Calu3 (cell line): ENCODE results near the genes CBX6, APOBEC3B and MIEF1.

DNA sequence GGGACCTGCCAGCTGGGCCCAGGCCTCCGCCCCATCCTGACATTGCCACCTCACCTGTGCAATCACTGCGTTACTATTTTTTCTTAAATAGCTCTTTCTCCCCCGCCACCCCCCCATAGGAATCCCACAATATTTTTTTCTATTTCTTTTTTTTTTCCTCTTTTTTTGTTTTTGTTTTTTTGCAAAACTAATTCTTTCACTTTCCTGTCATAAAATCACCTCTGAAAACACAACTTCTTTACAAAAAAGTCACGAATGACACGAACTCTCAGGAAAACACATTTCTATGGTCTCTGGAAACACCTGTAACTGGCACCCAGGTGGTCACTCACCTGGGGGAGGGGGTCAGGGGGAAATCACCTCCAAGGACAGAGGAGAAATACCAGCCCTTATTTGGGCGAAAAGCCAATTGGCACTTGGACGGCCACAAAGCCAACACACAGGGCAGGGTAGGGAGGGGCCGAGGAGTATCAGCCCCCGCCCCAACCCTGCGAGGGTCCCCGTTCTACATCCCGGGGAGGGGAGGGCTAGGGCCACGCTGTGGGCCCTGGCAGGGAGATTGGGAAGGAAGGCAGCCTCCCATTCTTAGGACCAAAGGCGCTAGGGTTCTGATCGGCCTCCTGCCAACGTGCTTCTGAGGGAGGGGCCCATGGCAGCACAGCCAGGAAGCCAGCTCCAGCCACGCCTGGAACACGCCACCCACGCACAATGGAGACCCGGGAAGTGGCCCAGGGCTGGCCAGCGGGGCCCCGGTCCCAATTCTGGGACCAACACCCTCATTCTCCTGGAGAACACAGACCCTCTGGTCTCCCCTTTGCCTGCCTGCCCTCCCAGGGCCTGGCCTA lies 7.7 kb downstream of the CBX6 start:
- PRO-cap = no peak

DNA sequence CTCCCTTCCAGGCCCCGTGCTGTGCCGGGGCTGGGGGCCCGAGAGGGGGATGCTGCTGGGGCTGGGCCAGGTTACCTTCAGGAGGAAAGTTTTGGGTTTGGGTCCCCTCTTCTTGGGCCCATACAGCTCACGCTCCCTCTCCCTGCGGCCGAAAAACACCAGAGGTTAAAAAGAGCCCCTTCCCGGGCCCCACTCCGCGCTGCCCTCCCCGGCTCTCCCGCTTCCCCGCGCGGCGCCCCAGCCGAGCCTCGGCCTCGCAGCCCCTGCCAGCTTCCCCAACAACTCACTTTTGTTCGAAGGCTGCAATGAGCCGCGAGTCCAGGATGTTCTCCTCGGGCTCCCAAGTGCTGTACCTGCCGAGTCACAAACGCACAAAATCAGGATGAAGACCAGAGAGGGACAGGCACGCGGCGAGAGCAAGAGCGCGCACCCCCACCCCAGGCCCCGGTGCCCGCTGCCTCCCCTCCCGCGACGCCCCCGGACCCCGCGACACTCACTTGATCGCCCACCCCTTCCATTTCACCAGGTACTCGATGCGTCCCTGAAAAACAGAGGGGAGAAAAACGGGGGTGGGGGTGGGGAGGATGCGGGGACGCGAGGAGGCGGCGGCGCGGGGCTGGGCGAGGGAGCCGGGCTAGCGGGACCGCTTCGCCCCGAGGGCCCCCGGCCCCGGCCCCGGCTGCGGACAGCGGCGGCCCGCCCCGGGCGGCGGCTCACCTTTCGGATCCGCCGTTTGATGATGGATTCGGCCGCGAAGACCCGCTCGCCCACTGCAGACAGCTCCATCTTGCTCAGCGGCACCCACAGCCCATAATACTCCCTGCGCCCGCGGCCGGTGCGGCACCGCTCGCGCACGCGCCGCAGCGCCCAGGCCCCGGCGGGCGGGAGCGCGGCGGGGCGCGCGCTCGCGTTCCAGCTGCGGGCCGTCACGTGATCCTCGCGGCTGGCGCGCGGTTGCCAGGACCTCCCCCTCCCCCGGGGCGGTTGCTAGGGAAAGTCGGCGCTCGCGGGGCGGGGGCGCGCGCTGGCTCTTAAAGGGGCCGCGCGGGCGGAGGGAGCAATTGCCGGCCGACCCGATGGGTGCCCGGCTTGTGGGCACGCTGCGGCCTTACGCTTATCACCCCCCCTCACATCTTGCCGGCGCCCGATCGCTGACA lies at the start of gene CBX6:
TSS of gene CBX6 (minus strand) at position 812 of the 1,157 bp plus-strand sequence.
- PRO-cap = bidirectional peak, plus-strand start at position 1,060 of the sequence, minus-strand start at position 812 of the sequence

- PRO-cap = no peak
These were observed 7.5 kb downstream of the APOBEC3A start for GRCh38 chr22:38964744-38965463.

DNA sequence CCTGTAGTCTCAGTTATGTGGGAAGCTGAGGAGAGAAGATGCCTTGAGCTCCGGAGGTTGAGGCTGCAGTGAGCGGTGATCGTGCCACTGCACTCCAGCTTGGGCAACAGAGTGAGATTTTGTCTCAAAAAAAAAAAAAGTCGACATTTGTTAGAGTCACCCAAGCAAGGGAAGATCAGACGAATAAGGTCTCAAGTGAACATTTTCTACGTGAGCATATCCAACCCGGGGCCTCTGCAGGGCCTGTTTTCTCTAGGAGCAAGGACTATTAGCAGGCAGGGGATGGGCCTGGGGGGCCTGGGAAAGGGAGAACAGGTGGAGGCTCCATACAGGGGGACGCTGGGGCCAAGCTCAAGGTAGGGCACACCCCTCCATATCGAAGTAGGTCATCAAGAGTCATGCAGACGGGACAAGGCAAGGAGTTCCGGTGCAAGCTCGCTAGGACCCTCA lies 9.0 kb upstream of the APOBEC3B start:
- PRO-cap = no peak

GRCh38 chr22:38981907-38982789 lies at the start of gene APOBEC3B:
Gene APOBEC3B (plus strand): TSS chr22:38982347.
- PRO-cap = bidirectional peak, plus-strand start at chr22:38982410, minus-strand start at chr22:38982268

DNA sequence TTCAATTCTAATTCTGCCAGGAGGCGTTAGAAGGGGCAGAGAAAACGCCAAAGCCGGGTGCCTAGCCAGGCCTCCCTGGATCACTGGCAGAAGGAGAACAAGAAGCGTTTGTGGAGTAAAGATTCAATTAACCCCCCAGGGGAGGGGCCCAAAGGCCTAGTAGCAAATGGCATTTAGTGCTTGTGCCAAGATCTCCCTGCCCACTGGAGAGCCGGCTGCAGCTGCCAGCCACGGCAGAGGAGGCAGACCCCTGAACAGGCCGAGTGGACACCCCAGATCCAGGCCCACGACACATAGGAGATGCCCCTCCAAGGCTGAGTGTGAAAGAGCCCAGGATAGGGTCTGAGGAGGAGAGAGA lies 7.0 kb downstream of the PDGFB start:
- PRO-cap = no peak

DNA sequence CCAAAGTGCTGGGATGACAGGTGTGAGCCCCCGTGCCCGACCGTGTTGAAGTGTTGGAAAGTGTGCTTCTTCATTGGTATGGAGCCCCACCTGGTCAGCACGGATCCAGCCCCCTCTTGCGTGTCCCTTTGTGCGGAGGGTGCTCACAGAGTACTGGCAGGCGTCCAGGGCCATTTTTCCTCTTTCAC lies 37.2 kb downstream of the RPL3 start:
- PRO-cap = no peak

DNA sequence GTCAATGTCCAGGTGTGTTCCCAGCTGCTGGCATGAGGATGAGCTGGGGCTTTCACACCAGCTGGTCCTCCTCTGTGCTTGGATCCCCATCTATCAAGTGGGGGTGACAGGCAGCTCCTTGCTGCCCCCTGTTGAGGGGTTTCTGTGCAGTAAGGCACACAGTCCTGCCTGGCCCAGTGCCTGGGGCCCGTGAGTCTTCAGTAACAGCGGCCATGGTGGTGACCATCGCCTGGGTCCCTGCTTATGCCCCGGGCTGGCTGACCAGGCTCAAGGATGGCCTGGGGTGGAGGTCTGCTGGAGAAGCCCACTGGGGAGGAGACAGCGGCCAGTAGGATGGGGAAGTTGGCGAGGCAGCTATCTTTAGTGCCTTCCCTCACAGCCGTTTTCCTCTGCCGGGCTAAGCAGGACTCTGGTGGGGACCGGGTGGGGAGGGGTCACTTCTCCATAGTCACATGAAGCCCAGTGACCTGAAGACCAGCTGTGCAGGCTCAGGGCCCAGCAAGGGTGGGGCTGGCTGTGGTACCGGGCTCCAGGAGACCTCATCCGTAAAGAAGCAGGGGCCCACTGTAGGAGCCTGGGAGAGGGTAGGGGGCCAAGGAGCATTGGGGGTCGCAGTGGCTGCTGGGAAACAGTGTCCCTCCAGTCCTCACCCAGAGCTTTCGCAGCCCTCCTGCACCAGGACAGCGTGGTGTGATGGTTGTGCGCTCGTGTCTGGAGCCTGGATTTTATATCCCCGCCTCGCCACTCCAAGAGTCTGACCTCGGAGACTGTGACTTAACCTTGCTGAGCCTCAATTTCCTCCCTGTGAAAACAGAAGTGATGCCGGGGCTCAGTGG lies 12.4 kb downstream of the RPL3 start:
- PRO-cap = no peak

DNA sequence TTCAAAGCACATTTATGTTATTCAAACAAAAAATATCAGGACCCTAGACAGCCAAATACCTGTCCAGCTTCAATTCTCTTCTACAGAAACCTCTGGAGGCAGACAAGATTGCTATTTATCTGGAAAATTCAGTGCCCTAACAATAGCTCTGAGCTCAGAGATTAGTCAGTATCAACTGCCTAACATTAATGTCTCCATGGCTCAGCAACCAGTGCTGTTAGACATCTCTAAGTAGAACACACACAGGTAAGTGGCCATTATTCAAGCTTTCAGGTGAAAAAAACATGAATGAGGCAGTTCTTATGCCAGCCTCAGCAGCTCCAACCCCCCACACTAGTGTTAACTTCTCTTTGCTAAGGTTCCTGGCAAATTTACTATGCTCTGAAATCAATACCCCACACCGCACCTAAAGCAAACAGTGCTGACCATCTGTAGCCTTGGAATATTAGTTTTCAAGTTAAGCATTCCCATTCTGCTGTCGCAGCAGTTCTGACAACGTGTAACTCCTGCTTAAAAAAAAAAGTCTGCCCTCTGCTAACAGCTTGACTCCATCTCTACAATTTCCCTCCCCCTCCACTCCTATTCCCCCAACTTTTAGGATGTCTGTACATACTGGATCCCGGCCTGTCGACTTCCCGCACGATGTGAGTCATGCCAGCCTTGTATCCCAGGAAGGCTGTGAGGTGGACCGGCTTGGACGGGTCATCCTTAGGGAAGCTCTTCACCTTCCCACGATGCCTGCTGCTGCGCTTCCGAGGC lies 1.5 kb downstream of the RPL3 start:
- PRO-cap = no peak

GRCh38 chr22:39318546-39318884 lies 908 bp downstream of the RPL3 start:
- PRO-cap = bidirectional peak, plus-strand start at chr22:39319045, minus-strand start at chr22:39318751

DNA sequence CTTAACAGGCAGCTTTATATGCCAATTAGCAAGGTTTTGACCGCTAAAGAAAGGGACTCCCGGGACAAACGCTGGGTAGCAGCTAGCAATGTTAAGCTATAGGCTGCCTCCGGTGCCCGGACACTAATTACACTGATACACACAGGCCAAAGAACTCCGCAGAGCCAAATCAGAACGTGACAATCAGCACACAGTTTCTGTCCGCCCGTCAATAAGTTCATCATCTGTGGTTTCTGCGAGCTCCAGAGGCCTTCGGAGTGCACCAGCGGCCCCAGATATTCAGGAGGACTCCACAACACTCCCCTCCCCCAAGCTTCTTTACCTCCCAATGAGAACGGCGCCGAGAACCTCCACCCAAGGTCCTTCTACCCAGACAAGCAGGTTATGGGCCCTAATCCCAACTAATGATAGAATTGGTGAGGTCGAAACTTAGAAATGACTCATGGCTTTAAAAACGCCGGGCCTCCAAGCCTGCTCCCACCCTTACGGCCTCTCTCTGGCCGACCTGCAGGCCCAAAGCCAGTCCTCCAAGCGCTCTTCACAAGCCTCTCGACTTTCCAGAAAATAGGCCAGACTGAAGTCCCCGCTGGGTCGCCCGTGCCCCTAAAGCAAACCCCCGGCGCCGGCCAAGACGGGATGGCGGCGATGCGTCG lies 412 bp downstream of the RPL3 start:
- PRO-cap = bidirectional peak, plus-strand start at position 161 of the sequence, minus-strand start outside the sequence; bidirectional peak, plus-strand start at position 321 of the sequence, minus-strand start at position 250 of the sequence

GRCh38 chr22:39361032-39361683 lies 11.4 kb downstream of the SYNGR1 start:
- PRO-cap = no peak

DNA sequence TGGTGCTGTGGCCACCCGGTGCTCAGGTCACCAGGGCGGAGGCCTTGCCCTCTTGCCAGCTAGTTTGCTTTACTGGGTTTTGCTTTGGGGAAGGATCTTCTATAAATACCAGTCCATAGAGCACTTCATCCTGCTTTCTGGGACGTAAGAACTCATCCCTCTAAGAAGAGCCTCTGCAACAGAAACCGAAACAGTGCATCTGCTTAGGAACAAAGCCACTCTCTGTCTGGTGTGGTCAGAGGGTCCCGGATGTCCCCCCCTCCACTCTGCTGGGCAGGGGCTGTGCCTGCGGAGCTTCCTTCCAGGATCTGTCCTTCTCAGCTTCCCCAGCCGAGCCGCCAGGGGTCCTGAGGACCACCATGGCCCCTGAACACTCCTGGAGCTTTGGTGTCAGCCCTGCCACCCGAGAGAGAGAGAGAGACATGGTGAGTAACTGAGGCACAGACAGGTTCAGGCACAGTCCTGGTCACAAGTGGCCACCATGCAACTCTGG lies 24.5 kb upstream of the MGAT3 start:
- PRO-cap = no peak

DNA sequence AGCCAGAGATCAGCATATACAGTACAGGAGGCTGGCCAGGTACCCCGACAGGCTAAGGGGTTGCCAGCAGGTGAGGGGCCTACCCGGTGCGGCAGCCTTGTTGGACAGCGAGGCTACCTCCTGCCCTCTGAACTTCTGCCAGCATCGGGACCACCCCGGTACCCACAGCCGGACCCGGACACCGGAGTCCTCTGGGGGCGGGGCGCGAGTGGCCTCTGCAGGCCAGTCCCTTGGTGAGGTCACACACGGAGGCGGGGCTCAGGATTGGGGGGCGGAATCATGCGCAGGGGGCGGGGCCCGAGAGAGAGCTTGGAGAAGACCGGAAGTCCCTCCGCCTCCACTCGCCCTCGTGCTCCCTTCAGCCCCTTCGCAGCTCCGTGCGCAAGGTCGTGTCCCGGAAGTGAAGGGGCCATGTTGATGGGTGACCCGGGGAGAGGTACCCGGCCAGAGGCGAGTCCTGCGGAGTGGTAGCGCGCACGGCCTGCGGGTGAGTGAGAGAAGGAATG lies at the start of gene MIEF1:
TSS of gene MIEF1 (plus strand) at position 340 of the 506 bp plus-strand sequence.
- PRO-cap = bidirectional peak, plus-strand start at position 417 of the sequence, minus-strand start at position 193 of the sequence

DNA sequence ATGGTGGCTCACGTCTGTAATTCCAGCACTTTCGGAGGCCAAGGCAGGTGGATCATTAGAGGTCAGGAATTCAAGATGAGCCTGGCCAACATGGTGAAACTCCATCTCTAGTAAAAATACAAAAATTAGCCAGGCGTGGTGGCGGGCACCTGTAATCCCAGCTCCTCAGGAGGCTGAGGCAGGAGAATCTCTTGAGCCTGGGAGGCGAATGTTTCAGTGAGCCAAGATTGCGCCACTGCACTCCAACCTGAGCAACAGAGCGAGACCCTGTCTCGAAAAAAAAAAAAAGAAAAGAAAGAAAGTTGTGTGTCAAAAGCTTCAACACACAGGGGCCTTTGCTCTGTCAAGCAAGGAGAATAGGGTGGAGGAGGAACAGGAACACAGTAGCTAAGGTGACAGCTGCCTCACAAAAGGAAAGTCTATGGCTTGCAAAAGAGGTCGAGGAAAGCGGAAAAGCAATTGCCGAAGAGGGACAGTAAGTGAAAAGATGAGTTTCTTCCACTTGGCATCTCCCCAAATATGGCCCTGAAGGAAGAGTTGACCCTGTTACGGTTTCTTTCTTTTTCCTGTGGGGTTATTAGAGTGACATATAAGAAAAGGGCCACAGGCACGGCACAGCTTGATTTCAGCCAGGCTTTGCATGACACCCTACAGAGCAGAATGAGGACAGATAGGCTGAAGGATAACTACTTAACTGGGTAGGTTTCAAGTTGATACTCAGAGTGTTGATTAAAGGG lies 26.5 kb upstream of the TMA7B start:
- PRO-cap = no peak

- PRO-cap = no peak
These were observed 13.8 kb upstream of the TMA7B start for GRCh38 chr22:39946483-39946704.

DNA sequence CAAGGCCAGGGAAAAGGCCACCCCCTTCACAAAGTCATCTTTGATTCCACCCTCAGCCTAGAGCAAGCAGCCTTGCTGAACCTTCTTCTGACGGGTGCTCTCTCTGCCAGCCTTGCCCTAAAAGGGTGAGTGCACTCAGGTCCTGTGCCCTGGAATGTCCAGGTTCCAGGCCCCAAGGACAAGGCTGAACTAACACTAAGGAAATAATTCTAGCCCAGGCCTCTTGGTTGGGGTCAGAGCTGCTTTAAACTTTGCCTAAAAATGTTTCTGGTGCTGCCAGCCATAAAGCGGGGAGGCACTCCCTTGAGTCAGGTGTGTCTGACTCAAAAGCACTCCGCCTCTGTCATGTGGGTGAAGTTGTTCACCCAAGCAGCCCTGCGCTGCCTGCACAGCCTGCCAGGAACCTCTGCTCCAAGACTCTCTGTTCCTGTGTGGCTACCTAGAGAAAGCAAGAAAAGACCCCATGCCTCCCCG lies 9.2 kb upstream of the FAM83F start:
- PRO-cap = no peak

- PRO-cap = no peak
These were observed 12.5 kb downstream of the FAM83F start for GRCh38 chr22:40007238-40007626.

- PRO-cap = no peak
These were observed 55.4 kb downstream of the FAM83F start for GRCh38 chr22:40050098-40050661.

- PRO-cap = no peak
These were observed 72.6 kb downstream of the FAM83F start for GRCh38 chr22:40067406-40067739.